Epithelial cell of prostate (primary cell): ENCODE measurements around a stretch of chr14.

DNA sequence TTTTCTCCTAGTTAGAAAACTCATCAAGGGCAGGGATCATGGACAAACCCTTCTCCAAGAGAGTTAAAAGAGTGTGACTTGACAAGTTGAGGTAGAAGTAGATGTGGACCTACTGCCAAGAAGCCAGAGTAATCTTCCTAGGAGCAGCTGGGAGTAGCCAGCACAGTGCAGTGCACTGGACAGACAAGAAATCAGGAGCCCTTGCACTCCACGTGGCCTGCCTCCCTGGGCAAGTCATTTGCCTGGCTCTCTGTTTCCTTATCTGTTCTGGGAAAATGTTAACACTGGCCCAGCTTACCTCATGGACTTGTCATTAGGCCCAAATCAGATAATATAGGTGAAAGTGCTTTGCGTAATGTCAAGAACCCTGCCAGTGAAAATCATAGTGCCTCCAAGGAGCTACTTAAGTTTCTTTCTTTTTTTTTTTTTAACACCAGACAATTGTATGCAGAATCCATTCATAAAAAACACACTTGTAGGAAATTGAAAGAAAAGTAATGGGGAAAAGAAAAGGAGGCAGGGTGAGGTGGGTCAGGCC lies 19.2 kb downstream of the SLC7A8 start:
- RRBS: no CpG with 5 or more reads among the region's 2 CpGs

DNA sequence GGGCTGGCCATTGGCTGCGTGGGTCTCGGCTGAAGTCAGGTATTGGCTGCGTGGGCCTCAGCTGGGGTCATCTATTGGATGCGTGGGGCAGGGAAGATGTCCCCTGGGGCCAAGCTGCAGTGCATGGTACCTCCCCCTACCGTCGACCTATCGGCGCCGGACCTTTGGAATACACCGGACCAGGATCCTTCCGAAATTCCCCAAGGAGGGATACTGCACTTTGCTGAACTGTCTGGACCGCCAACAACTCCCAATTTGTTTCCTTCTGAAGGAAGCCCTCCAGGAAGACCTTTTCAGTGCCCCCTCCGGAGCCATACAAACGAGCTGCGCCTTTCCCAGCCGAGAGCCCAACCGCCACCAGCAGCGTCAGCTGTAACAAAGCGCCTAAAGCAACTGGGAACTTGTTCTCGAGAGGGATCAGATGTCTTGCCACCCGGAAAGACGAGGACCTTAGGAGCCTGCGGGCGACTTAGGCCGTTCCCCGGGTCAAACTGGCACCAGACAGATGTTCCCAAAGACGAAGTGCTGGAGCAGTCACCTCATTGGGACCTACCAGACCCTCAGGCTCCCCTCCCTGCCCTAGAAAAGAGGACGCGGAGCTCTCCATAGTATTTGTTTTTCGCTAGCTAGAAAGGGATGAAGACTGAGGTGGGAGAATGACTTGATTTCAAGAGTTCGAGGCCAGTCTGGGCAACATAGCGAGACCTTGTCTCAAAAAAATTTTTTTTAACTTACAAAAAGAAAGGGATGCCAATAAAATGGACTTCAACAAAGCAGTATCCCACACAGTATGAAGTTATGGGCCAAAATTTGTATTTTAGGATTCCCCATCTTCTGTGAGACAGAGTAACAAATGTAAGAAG lies 519 bp upstream of the HOMEZ start:
- RRBS: 2% methylated on average over 6 of the region's 32 CpGs

- RRBS: no CpG with 5 or more reads among the region's 2 CpGs
Observed at GRCh38 chr14:23299222-23299623, 3.4 kb downstream of the PPP1R3E start.

GRCh38 chr14:23325692-23326132 lies 4.5 kb downstream of the PABPN1 start:
- RRBS: no CpG with 5 or more reads among the region's 7 CpGs

DNA sequence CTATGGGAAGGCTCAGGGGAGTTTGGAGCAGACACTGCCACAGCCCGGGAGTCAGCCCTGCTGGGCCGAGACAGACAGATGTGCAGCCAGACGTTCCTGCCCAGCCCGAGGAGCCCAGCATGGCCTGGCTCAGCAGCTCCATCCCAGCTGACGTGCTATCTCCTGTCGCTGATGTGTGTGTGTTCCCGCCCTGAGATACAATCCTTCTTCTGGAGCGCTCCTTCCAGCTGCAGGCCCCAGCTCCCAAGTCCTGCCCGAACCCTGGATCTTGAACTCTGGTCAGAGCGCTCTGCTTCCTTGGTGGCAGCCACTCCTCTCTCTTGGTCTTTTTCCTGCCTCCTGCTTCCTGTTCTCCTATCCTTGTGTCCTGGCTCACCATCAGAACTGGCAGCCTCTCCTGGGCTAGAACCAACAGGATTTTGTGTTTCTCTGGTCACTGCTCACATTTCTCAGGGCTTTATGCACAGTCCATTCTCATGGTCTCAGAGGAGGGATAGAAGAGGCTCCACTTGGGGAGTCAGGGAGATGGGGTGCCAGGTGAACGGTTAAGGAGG lies 3.8 kb downstream of the CMTM5 start:
- RRBS: no CpG with 5 or more reads among the region's 11 CpGs

DNA sequence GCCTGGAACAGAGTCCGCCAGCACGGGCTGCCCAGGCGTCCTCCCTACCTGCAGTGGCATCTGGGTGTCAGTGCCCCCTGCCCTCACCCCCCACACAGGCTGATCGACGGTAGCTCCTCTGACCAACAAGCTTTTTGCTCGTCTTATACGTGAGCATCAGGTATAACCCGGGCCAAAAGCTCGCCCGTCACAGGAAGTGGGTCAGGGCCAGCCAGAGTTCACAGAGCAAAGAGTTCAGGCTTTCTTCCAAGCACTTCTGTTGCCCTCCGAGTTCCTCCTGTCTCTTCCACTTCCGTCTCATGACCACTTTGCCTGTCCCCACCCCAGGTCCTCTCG lies 11.6 kb downstream of the CMTM5 start:
- RRBS: no CpG with 5 or more reads among the region's 13 CpGs

- RRBS: no CpG with 5 or more reads among the region's 17 CpGs
Observed at GRCh38 chr14:23388813-23389270, 12.0 kb downstream of the CMTM5 start.

DNA sequence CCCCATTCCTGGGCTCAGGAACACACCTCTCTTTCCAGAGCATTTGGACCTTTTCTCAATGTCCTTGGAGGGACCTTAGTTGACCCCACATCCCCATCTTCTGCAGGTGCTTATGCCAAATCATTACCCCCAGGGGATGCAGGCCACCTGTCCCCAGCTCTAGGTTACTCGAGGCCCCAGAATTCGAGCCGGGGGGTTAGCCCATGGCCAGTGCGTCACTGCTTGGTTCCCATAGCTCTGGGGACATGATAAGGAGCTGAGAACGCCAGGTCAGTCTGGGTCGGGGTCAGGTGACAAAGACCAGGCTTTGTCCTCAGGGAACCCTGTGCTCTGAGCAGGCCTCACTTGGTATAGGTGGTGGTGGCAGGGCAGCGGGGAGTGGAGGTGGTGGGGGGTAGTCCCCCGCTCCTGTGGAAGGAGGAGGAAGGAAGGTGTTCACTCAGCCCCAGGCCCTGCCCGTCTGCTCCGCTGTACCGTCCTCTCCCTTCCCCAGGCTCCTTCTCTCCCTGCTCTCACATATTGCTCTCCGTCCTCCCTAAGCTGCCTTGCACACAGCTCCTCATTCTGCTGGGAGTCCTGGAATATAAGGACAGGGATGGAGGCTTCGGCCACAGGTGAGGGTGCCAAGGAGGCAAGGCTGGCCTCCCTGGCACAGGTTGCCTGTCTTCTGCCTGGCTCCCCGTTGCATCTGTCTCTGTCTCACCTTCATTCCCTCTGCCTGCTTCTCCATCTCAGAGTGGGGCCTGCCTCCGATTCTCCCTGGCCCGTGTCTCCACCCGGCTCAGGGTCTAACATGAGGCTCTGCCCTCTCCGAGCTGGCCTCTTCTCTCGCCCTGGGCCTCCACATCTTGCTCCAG lies 2.0 kb upstream of the MYH6 start:
- RRBS: no CpG with 5 or more reads among the region's 19 CpGs

DNA sequence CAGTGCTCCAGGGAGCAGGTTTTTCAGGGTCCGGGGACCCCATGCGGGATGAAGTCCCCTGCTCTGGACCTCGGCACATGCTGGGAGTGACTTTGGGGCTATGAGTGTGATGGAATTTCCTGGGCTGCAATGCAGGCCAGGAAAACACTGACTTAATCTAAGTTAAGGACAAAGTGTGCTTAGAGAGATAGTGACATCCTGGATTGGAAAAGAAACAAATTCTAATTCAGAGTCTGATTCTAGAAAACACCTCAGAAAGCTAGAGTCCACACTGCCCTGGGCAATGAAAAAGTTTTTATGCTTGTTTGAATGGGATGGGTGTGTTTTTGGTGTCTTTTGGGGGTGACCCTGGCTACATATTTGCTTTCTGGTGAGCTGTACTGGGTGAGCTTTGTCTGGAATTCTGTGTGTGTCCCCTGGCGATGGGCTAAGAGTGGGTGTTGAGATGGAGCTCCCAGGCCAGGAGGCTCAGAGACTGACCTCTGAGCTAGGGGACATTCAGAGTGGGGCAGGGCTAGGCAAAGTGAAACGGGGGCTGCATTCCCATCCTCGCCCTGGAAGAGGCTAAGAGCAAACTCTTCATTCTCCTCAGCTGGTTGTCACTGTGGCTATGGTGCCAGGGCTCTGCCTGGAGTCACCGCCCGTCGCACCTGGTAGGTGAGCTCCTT lies 6.4 kb upstream of the MYH6 start:
- RRBS: no CpG with 5 or more reads among the region's 9 CpGs

GRCh38 chr14:23523798-23524434 lies 27.6 kb downstream of the ZFHX2 start:
- RRBS: no CpG with 5 or more reads among the region's 13 CpGs

GRCh38 chr14:23646023-23646369 lies 9.8 kb downstream of the DHRS2 start:
- RRBS: no CpG with 5 or more reads among the region's 8 CpGs

GRCh38 chr14:23699217-23699537 lies 63.0 kb downstream of the DHRS2 start:
- RRBS: no CpG with 5 or more reads among the region's 1 CpG

GRCh38 chr14:24074501-24075336 lies 3.4 kb downstream of the CPNE6 start:
- RRBS: no CpG with 5 or more reads among the region's 11 CpGs

DNA sequence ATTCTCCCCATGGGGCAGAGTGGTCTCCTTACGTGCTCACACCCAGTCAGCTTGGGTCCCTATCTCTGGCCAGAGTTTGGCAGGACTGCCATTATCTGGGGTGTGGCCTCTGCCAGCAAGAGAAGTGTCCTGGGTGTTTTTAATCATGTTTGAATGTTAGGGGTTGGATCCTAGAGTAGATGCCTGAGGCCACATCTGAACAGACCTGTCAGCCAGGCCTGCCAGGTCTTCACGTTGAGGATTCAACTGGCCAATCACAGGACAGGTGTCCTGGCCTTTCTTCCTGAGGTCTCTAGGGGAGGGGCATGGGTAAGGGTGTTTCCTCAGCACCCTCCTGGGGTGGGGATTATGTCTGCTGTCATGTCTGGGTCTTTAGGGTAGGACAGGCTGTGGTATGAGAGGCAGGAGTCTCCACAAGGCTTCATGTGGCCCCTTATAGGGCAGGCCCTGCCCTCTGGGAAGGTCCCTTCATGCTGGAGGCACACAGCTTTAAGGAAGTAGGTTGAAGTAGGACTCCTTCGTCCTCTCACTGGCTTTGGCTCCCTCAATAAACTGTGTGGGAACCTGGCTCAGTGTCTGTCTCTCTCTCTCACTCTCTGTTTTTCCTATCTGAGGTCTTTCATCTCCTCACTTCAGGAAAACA lies 6.9 kb upstream of the FITM1 start:
- RRBS: no CpG with 5 or more reads among the region's 3 CpGs

GRCh38 chr14:24185638-24186458 lies 2.8 kb downstream of the IPO4 start:
- RRBS: no CpG with 5 or more reads among the region's 16 CpGs

DNA sequence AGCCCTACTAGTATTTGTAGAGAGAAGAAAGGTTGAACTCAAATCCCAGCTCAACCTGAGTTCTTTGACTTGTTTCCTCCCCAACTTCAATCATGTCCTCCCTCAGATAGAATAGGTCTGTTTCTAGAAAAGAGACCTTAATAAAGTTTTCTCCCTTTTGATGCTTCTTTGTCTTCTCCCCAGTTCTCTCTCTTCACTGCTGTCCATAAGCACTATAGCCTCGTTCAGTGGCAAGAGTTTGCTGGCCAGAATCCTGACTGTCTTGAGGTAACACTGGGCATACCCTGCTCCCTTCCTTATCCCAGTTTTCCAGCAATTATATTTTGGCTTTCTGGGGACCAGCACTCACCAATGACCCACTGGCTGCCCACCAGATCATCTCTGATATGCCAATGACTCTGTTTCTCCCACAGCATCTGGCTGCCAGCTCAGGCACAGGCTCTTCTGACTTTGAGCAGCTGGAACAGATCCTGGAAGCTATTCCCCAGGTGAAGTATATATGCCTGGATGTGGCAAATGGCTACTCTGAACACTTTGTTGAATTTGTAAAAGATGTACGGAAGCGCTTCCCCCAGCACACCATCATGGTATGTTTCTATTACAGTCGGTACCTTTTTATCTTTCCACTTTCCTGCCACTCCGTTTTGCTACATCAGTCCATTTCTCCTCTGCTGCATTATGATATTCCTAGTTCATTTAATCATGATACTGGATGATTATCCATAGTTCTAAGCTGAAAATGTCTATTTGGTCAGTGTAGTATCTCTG lies 3.0 kb downstream of the GMPR2 start:
- RRBS: no CpG with 5 or more reads among the region's 5 CpGs

GRCh38 chr14:24238631-24239072 lies 3.8 kb downstream of the TINF2 start:
- RRBS: no CpG with 5 or more reads among the region's 5 CpGs

DNA sequence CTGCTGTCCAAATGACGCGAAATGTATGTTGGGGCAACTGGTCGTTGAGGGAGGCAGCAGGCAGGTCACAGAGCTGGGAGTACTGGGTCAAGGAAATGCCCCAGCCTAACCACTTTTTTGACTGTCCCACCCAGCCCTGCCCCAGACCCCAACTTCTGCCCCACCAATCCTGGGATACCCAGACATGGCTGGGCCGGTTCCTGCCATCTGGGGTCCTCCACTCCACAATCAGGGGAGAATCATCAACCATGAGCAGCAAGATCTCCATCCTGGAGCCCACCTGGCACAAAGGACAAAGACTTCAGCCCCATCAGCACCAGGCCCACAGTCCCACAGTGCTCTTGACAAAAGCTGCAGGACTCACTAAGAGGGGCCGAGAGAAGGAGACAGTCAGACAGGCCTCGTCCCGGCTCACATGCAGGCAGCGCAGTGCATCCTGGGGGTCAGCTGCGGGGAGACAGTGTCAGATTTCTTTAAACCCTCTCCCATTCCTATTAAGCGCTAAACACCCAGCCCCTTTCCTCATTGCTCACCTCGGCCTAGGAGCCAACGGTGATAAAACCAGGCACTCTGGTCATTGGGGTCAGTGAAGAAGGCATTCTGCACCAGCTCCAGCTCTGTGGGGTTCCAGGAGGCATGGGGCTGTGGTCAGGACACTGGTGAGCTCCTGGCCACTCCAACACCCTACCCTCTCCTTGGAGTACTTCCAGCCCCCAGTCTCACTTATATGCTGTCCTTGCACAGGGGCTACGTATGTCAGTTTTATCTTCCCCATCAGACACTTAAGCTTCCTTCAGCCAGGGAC lies 2.6 kb downstream of the RABGGTA start:
- RRBS: no CpG with 5 or more reads among the region's 13 CpGs

DNA sequence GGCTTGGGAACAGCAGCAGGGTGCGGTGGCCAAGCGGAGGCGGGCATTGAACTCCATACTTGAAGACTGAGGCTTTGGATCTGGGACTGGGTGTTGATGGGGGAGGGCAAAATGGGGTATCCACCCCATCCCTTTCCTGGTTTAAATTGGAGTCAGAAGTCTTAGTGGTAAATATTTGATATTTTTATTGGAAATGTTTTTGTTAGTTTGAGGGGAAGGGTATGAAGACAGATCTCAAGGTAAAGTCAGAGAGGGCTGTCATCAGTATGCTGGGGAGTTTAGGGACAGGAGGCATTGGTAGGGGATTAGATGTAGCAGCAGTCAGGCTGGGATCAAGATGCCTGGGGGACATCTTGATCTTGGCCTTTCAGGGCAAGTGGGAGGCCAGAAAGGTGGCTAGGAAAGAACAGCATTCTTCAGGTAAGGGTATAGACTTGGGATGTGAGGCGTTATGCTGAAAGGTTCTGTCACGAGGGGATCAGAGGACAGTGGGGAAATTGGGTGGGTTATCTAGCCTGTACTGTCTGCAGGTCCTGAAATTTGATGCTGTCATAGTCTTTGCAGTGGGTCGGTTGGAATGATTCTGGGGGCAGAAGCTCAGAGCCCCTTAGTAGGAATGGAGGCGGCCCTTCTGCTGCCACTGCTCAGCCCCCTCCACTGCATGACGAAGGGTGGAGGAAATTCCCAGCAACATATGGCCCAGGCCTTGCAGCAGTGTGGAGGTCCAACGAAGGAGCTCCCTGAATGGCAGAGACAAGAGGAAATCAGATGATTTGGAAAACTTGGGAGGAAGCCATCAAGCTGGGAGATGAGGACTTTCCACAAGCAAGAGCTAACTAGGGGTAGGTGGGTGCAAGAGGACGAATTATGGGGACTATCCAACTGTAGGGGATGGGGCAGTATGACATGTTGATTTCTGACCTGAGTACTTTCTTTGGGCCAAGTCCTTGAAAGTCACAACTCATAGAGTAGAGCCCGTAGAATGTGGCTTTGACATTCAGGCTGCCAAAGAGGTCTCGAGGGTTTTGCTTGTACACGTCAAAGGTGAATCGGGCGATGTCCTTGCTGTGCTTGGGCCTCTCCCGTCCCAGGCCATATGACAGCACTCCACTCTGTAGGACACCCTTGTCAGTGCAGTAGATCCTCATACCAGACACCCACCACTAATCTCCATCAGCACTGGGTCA lies 2.4 kb downstream of the CIDEB start:
- RRBS: no CpG with 5 or more reads among the region's 16 CpGs

DNA sequence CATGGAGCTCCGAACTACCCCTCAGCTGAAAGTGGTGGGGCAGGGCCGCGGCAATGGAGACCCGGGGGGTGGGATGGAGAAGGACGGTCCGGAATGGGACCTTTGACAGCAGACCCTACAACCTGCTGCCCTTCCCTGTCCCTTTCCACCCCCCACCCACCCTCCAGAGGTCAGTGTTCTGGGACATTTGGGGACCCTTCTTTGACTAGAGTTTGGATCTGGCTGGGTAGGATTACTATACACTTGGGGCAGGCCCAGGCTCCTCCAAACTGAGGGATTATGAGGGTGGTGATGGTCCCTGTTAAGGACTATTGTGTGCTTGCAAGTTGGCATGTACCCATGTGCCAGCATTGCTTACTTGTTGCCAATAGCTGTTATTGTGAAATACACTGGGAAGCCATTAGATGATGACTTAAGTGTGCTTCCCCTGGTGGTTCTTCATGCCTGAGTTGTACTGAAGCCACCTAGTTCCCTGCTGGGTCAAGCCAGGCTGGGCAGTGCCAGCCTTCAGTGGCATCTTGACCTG lies 397 bp downstream of the LTB4R start:
- RRBS: no CpG with 5 or more reads among the region's 6 CpGs